ENCODE measurements around the gene SRSF6.

GRCh38 chr20:41141175-41141932 is 4.0 kb downstream of the PLCG1 start:
- PRO-cap, result bidirectional peak, plus-strand start at chr20:41141882, minus-strand start at chr20:41141583

GRCh38 chr20:41162919-41163527 is 25.7 kb downstream of the PLCG1 start:
- PRO-cap, result no peak

DNA sequence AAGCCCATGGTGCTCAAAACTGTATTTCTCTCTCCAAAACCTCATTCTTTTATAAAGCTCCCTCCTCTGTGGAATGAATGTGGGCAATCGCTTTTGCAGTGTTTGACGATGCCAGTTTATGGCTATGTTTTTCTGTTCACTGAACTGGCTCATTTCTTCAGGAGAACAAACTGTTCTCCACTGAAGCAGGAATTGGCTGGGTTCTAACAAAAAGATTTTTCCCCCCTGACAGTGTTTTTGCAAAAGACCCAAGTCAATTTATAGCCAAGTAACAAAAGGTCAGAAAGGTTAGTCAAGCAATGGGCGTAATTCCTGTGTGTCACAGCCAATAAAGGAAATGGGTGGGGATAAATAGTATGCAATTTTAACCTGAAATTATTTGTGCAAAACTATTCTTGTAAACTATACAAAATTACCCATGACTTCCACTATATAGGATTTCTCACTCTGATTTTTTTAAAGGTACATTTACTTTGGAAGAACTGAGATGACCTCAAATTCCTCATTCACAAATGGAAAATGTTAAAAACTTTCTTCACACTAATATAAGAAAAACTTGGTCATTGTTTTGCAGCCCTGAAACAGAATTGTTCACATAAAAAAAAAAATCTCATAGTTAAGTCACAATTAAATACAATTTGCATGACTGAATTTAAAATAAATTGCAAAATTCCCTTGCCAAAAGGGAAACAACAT is 68.7 kb downstream of the ZHX3 start:
- PRO-cap, result unidirectional peak, minus-strand start at position 182 of the sequence

DNA sequence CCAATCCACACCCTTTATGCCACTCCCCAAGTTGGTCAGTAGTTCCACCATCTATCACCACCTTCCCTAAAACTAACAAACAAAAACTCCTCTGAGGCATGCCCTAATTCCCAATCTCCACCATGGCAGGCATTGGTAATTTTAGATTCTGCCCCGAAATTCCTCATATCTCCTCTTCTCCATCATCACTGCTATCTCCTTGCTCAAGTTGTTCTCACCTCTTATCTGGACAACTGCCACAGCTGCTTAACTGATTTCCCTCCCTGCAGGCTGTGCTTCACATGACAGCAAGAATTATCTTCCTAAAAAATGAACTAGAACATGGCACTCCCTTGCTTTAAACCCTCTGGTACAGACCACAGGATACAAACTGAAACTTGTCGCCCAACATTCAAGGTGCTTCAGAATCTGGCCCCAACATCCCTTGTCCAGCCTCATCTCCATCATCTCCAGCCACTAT is 55.6 kb downstream of the ZHX3 start:
- PRO-cap, result no peak

GRCh38 chr20:41276280-41276913 is 41.1 kb downstream of the ZHX3 start:
- PRO-cap, result no peak

GRCh38 chr20:41414972-41415647 is 48.5 kb upstream of the EMILIN3 start:
- PRO-cap, result no peak

DNA sequence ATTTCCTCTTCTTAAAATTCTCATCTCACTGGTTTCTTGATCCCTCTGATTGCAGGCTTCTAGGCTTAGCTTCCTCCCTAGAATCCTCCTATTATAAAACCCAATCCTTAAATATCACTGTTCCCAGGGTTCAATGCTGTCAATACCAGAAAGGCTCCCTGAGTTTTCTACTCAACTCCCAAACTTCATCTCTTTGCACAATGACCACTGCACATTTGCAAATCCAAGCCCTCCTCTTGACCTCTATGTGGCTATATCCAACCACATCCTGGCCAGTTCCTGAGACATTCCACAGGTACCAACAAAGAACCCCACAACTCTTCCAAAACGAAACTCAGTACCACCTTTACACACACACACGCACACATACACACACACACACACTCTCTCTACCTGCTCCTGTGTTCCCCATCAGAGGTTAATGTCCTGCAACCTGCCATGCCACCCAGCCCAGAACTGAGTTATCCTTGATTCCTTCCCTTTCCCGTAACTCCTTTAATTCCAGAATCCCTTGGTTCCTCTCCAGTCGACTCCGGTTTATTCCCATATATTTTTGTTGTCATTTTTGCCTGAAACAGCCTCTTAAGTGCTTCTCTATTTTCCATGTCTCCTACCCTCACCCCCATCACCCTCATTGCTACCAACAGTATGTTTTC is 58.5 kb downstream of the CHD6 start:
- PRO-cap, result no peak

GRCh38 chr20:41670016-41670502 is 51.9 kb upstream of the CHD6 start:
- PRO-cap, result no peak

DNA sequence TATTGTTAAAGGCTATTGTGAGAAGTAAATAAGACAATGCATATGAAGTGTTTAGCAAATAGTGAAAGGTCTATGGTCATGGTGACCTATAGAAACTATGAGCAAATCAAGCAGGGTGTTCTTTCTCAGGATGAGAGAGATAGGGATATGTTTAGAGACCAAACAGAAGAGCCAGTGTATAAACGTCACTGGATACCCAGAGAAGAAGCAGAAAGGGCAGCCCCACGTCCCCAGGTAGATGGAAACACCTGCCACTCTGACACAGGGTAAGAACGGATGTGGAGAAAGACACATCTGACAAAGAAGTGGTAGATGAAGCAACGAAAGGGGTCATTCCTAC is 470.1 kb downstream of the PTPRT start:
- PRO-cap, result no peak

DNA sequence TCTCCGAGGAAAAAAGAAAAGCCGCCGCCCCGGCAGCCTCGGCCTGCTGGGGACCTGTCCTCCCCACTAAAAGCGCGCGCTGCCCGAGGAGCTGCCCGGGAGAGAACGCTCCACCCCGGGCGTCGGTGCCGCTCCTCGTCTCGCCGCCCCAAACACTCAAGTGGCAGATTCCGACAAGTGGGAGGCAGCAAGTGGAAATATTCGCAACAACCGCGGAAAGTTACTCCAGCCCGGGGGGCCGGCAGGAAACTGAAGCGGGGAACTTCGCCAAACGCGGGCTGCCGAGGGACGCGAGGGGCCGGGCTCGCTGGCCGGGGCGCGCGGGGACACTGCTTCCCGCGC is 578 bp downstream of the PTPRT start:
- PRO-cap, result no peak

- PRO-cap, result no peak
These were observed 1.0 kb upstream of the SRSF6 start for GRCh38 chr20:43456602-43457134.

GRCh38 chr20:43457334-43457946 is at the start of gene SRSF6:
Gene SRSF6 (plus strand): TSS chr20:43457896.
- PRO-cap, result bidirectional peak, plus-strand start at chr20:43457896, minus-strand start at chr20:43457804

- PRO-cap, result no peak
These were observed 4.8 kb downstream of the SRSF6 start for GRCh38 chr20:43462374-43463029.

GRCh38 chr20:43559373-43559955 is 637 bp downstream of the SGK2 start:
- PRO-cap, result no peak

GRCh38 chr20:43584345-43585458 is 6.0 kb upstream of the IFT52 start:
- PRO-cap, result no peak

GRCh38 chr20:43904298-43904674 is 10.4 kb upstream of the TOX2 start:
- PRO-cap, result no peak

- PRO-cap, result no peak
These were observed 86.9 kb downstream of the TOX2 start for GRCh38 chr20:44001537-44001888.

DNA sequence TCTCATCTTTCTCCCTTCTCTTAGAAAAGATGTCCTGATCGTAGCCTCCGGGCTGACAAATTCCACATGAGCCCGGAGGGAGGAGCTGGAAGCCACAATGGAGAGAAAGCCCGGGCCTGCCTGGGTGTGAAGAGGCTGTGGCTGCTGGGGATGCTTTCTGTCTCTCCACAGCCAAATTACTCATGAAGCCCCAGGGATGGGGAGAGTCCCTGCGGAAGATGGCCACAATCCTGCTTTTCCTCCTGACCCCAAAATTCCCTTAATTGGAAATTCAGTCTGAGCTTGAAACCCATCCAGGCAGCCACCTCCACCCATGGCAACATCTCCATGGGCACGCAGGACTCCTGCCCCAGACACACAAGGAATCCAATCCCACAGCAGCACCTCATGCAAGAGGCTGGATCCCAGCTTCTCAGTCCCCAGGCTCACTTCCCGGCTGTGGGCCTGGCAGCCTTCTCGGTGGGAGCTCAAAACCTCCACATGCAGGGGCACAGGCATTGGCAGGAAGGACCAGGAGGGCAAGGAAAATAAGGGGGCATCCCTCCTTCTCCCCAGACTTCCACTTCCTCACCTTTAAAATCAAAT is 32.4 kb downstream of the JPH2 start:
- PRO-cap, result no peak

DNA sequence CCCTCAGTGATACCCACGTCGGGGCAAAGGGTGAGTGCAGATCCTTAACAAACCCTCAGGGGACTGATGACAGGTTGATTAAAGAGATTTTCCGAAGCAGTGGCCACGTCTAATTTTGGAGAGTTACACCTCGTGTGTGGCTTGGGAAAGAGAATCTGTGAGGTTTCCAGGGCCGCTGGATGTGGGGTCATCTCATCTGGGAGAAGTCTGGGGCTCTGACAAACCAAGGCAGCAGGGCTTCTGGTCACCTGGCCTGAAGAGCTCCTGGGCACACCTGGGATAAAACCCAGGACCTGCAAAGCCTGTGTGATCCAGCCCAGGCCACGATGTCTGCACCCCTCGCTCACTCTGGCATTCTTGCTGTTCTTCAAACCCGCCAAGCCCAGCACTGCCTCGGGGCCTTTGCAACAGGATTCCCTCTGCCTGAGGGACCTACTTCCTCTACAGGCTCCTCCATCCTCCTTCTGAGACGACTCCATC is 4.7 kb downstream of the JPH2 start:
- PRO-cap, result no peak

DNA sequence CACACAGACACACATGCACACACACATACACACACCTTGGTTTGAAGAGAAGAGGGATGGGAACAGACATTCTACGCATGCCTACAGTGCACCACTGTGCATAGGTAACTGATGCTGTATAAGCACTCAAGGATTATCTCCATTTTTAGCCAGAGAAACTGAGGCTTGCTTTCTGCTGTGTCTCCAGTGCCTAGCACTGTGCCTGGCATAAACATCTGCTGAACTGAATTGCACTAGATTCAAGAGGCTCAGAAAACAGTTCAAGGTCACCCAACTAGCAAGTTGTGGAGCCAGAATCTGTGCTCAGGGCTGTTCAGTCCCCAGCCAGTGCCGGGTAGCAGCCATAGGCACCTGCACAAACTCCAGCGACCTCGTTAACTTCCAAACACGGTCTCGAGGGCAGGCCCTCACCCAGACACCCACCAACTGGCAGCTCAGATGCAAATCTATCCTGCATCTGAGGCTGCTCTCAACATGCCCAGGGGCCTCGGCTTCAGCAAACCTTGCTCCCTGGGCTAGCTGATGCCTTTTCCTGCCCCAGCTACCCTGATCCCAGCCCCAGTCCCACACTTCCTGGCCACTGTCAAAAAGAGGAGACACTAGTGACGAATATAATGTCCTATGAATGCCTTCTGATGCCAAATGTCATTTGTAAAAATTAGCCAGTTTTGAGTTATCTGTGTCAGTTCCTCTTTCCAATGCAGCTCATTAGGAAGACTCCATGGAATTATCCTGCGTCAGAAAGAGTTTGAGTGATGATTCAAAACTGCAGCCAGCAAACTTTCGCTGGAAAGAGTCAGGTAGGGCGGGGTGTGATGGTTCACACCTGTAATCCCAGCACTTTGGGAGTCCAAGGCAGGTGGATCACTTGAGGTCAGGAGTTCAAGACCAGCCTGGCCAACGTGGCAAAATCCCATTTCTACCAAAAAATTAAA is 3.7 kb downstream of the JPH2 start:
- PRO-cap, result unidirectional peak, minus-strand start at position 373 of the sequence